WTC11 (cell line): ENCODE measurements around a stretch of chr7.

DNA sequence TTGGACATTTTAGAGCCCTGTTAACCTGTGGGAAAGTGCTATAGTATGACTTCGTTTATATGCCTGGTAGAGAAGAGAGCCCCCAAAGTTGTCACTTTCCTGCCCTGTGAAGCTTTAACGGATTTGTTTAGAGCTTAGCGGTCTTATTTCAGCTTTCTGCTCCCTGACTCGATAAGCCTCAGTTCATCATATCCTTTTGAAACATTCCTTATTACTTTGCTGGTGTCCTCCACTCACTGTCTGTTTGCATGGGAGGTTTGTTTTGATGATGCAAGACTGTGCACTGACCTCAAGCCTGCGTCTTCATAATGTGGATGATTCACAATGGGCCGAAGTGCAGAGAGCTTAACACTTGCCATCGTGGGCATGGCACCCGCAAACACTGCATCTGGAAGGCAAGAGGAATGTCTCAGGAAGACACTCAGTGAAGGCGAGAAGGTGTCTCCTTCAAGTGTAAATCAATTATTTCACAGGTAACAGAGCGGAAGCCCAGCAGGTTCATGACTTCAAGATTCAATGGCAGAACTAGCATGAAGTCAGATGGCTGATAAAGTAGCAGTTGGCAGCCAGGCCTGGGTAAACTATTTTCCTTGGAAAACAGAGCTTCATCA, 98.2 kb downstream of the DPY19L1 start:
- PRO-cap: no peak

- PRO-cap: no peak
Measured at GRCh38 chr7:34991923-34992193, 45.4 kb downstream of the DPY19L1 start.

GRCh38 chr7:35716199-35716897, 21.4 kb upstream of the HERPUD2 start:
- PRO-cap: no peak

GRCh38 chr7:35728689-35729004, 33.7 kb upstream of the HERPUD2 start:
- PRO-cap: no peak

GRCh38 chr7:35883646-35884029, 82.8 kb downstream of the SEPTIN7 start:
- PRO-cap: no peak

- PRO-cap: no peak
Measured at GRCh38 chr7:36036499-36037037, 116.5 kb upstream of the EEPD1 start.

- PRO-cap: no peak
Measured at GRCh38 chr7:36116086-36116443, 37.0 kb upstream of the EEPD1 start.

GRCh38 chr7:36128495-36129023, 24.5 kb upstream of the EEPD1 start:
- PRO-cap: no peak

- PRO-cap: no peak
Measured at GRCh38 chr7:36291350-36292545, 75.3 kb downstream of the MATCAP2 start.

- PRO-cap: no peak
Measured at GRCh38 chr7:36390802-36391001, 1.0 kb downstream of the ANLN start.

DNA sequence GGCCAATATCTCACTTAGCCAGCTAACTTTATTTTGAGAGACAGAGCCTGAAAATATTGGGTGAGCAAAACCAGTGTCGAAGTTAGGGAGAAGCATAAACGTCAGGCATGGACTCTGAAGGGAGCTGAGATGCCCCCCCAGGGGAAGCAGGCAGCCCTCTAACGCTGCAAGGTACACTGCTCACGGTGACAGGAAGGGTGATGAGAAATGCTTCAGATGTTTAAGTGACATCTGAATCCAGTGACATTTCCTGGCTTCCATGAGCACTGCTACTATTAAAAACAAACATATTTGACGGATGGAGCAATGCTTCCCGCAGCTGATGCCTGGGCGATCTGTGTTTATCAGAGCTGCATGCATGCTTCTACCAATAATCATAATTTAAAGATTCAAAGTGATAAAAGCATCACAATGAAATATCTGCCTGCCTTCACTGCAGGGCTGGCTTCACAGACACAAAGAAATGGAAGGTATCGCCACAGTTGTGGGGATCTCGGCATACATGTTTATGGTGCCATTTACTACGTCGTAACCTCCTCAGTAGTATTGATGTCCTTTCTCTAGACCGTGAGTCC, 66.0 kb upstream of the AOAH start:
- PRO-cap: no peak

DNA sequence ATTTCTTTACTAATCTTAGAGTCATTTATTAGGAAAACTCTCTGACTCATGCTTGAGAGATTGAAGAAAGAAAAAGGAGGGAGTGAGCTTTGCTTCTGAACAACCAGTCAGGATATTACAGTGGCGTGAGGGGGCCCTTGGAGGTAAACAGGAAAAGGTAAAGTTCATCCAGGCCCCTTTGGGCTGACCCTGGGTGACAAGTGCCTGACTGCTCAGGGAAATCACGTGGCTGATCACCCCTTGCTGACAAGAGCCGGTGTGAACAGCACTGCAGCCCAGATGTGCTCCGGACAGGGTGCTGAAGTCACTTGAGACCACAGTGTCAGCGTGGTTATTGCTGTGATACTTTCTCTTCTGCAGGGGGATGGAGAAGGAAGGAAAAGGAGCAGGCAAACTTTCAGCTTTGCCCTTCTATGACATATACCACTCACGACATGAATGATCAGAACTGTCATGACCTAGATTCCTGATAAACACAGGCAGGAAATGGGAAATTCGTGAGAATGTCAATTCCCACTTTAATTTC, 139.7 kb upstream of the AOAH start:
- PRO-cap: no peak

DNA sequence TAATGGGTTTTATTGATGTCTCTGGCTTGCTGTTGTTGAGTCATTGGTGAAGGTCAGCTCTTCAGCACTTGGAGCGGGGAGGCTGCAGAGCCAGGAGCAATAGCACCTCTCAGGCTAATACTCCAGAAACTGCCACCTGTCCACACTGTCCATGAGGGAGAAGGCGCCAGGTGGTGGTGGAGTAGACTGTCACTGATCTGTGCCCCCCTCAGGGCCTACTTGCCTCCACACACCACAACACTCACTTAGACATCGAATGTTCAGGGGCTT, 140.1 kb upstream of the AOAH start:
- PRO-cap: no peak

DNA sequence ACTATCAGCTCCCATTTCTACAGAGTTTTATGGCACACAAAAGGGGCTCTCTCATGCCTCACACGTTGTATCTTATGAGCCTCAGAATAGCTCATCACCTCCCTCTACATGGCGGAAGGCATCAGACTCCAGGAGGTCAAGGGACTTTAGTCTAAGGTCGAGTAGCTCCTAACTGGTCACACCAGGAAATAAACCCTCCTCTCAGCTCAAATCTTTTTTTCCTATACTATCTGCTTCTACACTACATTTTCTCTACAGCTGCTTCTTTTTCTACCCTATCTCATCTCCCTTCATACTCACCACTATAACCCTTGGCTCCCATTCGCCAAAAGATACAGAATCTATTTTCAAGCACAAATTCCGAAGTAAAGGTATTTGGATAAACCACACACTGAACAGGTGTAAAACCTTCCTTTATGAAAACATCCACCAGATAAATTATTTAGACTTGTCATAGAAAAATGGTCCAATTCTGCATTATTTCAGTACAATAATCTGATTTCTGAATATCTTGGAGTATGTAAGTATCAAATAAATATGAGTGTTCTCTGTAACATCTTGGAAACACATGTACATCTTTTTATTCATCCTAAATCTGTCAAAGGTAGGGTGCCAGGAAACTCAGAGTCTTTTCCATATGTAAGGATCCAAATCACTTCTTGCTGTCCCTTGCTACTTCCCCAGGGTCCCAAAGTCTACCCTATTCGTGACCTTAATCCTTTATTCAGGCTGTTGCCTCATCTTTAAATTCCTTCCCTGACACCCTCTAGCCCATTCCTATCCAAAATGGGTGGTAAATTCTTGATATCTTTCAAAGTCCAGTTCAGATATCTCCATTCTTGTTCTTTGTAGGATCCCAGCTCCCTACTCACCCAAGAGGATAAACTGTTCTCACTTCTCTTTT, 231.0 kb upstream of the AOAH start:
- PRO-cap: no peak

GRCh38 chr7:37167749-37168407, 280.8 kb downstream of the ELMO1 start:
- PRO-cap: no peak

DNA sequence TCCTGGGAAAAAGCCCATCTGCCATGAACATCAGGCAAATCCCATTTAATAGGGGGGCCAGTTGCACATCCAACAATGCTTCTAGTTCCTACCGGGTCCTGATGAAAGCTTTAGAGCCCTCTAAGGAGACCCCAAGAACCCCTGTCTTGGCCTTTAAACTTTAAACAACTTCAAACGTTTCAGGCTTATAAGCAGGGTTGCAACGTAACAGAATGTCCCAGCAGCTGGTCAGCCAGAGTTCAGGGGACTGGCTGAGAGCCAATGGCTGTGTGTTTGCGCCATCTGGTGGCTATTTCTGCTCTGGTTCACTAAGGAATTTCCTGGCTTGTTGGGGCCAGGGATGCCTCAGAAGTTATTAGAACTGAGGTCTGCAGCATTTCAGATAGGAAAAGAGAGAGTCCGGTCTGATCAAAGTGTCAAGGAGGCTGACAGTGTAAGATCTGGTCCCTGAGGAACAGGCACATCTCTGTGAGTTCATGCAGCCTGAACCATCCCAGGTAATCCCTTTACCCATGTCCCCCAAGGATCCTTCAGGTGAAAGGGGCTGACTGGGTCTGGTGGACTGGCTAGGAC, 247.1 kb downstream of the ELMO1 start:
- PRO-cap: no peak

DNA sequence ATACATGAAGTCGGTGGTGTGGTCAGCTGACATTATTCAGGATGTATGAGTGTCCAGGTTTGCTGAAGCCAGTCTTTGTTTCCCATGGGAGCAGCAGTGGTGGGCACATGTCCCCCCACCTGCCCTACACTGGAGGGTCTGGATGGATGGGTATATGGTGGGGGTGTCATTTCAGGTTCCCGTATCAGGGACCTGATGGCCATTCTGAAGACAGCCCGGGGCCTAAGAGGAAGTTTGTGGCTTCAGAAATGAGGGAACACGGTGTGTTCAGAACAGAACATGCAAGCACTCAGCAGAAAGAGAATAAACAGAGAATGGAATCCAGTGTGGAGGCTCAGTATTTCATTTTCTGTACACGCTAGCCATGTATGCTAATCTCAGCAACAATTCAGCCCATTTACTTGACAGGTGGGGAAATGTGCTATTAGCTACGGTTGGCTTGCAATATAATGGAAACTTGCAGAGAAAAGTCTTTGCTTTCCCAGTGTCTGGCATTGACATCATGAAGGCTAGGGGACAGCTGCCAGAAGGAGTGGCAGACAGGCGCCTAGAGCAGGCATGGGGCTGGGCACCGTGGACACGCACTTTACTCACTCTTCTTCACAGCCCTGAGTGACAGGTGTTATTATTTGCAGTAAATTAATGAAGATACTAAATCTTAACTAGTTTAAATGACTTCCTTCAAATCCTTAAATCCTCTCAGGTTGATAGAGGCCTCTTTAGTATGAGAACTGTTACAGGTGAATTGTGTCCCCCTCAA, 98.6 kb downstream of the ELMO1 start:
- PRO-cap: no peak

DNA sequence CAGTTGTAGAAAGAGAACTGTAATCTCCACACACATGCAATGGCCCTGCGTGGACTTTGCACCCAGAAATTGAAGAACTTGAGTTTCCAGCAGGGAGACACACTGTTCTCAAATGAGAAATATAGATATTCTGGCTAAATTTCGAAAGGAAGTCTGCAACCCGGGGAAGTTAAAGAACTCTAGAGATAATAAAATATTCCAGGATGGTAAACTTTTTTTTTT, 56.8 kb downstream of the ELMO1 start:
- PRO-cap: no peak

- PRO-cap: no peak
Measured at GRCh38 chr7:37414278-37414941, 34.3 kb downstream of the ELMO1 start.

DNA sequence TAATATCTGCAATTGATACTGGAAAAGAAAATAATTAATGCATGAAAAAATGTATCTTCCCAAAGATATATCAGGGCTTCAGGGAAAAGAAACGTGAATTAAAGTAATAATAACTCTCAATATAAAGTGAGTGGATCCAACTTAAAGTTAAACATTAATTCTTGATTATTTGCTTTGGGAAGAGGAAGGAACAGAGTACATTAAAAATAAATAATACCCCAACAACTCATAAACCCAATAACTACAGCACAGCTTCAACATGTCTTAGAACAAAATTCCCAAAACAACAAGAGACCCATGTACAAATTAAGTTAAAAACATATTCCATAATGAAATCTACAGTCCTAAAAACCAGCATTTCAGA, 33.0 kb downstream of the ELMO1 start:
- PRO-cap: no peak